Renal cortical epithelial cell (primary cell): ENCODE data around the gene MAPKAP1.

GRCh38 chr9:125513572-125514746, 193.0 kb downstream of the MAPKAP1 start:
- RRBS: no CpG with 5 or more reads among the region's 16 CpGs

DNA sequence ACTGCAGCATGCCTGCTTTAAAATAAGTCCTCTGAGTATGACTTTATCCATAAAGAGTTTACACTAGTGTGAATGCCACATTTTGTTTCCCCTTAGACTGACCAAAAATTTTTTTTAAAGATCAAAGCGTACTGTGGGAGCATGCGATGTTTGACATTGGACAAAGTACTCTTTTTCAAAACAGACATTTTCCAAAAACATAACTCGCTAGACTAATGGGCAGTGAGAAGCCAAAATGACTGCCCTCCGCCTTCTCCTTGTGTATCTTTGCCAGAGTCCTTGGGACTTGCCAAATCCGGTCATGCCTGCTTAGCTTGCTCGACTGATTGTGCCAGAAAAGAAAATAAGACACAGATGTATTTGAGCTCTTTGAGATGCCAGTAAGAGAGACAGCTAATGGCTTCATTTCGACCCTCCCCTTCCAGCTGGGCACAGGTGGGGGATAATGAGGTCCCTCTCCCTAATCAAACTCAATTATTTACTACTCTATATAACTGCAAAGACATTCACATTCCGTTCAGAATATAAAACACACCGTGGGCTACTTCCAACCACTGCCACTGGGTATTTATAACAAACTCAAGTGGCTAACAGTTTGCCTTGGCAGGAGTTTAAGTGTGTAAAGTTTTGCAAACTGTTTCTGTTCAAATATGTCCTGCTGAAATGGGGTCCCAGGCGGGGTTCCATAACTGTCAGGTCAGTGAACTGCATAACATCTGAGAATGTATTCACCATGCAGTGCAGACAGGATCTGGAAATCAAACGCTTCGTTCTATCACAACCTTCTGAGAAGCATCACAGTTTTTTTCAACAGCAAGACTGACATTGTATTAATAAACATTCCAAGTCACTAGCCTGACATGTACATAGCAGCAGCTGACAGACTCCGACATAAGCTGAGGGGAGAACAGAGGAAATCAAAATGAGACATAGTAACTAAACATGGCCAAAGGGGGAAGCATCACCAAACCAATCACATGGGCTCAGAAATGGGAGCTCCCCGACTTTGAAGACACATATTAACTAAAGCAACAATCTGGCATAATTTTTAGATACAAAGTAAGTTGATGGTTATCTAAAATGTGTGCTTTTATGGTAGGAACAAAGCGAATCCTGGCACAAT, 157.2 kb downstream of the MAPKAP1 start:
- RRBS: no CpG with 5 or more reads among the region's 15 CpGs

GRCh38 chr9:125649729-125650894, 56.9 kb downstream of the MAPKAP1 start:
- RRBS: no CpG with 5 or more reads among the region's 11 CpGs

DNA sequence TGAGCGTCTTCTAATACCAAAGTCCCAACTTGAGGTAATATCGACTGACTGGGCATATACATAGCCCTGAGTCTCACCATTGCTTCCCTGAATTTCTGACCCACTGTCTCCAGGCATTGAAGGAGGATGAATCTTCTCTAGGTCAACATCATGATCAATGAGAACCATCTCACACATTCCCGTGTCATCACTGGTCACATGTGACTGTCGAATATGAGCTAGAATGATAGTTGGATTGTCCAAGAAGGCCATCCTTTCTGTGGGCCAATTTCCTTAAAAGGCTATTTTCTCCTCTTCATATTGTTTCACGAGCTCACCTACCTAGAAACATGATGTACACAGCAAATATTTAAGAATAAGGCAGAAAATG, 34.7 kb downstream of the MAPKAP1 start:
- RRBS: no CpG with 5 or more reads among the region's 5 CpGs

- RRBS: under 1% methylated on average over 21 of the region's 67 CpGs
Measured at GRCh38 chr9:125706421-125707577, at the start of gene MAPKAP1. Gene MAPKAP1 (minus strand): TSS chr9:125707208.

- RRBS: 1% methylated on average over 10 of the region's 22 CpGs
Measured at GRCh38 chr9:125746433-125746591, 861 bp upstream of the PBX3 start.

GRCh38 chr9:126144726-126145624, 181.7 kb upstream of the MVB12B start:
- RRBS: no CpG with 5 or more reads among the region's 12 CpGs

DNA sequence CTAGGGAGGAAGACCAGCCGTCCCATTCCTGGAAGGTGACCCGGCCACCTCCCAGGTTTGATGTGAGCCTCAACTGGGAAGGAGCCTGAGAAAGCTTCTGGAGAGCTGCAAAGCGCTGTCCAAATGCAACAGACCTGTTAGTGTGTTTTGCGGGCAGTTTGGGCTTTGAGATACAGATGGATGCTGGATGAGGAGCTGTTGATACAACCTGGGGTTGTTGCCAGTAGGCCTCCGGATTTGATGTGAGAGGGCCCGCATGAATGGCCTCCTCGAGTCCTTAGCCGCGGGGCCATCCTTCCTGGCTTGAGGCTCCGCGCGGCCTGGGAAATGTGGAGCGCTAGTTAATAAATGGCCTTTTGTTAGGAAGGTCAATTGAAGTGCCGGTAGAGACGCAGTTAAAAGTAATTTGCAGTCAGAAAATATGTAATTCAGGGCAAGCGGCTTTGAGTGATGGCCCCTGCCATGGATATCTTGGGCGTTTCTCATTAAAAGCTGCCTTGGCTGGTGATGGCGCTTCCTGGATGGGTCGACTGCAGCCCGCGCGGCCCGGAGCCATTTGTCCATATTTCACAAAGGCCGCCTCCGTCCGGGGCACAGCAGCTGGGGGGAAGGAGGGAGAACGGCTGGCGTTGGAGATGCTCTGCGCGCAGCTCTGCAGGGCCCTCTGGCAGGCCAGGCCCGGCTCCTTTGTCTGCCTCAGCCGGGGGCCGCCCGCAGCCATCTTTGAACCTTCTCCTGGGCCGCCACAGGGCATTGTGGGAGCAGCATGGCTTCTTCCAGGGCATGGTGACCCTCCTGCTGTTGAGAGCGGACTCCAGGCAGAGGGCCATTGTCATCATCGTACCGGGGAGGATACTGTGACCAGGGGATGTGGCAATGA, 11.2 kb downstream of the MVB12B start:
- RRBS: 90% methylated on average over 4 of the region's 38 CpGs

DNA sequence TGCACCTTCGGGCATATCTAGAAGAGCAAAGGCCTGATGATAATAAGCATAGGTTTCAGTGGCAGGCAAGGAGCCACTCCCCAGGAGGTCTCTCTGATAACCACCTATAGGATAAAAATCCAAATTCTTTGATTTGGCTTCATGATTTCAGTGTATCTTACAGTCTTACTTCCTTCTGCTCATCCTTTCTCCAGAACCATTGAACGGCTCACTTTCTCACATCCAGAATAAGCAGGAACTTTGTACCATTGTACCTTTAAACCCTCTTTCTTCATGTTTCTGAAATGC, 18.8 kb downstream of the MVB12B start:
- RRBS: no CpG with 5 or more reads among the region's 2 CpGs

DNA sequence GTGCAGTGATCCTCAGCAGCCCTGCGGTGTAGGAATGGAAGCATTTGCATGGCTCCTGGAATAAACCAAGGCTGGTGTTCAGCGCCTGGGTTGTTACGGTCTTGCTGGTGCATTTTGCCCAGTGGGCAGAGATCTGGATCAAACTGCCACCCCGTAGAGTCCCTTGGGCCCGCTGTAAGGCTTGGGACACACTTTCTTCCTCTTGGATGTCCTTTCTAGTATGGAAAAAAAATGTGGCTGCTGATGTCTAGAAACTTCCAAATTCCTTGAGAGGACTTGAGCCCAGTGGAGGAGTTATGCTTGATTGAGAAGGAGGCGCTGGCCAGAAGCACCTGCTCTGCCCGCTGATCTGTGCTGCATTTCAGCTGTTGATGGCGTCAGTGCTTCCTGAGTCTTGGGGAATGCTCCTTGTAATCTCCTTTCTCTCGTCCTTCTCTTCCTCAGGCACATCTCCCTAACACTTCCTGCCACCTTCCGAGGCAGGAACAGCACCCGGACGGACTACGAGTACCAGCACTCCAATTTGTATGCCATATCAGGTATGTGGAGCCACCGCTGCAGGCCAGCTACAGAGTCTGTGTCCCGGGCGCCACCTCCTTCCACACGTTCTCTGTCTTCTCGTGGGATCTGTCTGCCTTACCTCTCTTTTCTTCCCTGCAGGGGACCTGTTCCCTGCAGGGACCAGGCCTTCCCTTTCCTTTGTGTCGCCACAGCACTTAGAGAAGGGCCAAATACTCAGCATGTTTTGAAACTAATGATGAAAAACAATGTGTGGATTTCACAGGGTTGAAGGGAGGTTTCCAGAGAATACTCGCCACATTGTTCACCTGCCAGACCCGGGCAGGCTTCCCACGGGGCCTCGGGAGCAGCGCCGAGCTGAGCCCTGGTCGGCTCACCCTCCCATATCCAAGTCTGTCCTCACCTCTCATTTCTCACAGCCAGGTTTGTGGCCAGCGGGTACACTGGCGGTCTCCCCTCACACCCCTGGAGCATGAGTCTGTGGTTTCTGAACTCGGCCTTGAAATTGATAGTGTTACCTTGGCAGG, 95.1 kb downstream of the MVB12B start:
- RRBS: 90% methylated on average over 5 of the region's 29 CpGs

GRCh38 chr9:126523465-126524168, 90.1 kb upstream of the LMX1B start:
- RRBS: no CpG with 5 or more reads among the region's 10 CpGs

- RRBS: no CpG with 5 or more reads among the region's 14 CpGs
Measured at GRCh38 chr9:126525356-126525774, 88.4 kb upstream of the LMX1B start.

DNA sequence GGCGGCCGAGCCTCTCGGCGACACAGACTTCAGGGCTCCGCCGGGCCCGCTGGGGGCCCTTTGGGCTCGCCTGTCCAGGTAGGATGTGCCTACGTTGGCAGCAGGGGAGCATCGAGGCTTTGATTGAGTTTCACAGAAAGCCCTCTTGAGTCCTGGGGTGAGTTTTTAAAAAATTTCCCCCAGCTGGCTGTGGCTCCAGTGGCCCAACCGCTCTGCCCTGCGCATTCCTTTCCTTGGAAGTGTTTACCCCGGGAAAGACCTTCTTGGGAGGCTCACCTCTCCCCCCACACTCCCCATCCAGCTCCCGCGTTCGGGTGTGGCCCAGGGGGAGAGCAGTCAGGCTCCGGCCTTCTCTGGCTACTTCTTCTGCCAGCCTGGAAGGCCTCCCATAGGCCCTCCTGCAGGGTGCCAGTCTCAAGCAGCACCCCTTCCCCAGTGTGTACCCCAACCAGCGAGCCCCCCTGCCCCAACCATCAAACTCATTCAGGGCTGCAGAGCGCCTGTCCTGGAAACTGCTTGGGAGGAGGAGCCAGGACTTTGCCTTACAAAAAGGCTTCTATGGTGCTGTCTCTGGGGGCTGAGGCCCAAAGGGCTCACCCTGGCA, 5.4 kb downstream of the LMX1B start:
- RRBS: 26% methylated on average over 9 of the region's 19 CpGs

- RRBS: 0% methylated on average over 1 of the region's 17 CpGs
Measured at GRCh38 chr9:126723967-126724768, 80.7 kb upstream of the ZBTB43 start.

GRCh38 chr9:126752283-126752912, 52.4 kb upstream of the ZBTB43 start:
- RRBS: no CpG with 5 or more reads among the region's 6 CpGs

DNA sequence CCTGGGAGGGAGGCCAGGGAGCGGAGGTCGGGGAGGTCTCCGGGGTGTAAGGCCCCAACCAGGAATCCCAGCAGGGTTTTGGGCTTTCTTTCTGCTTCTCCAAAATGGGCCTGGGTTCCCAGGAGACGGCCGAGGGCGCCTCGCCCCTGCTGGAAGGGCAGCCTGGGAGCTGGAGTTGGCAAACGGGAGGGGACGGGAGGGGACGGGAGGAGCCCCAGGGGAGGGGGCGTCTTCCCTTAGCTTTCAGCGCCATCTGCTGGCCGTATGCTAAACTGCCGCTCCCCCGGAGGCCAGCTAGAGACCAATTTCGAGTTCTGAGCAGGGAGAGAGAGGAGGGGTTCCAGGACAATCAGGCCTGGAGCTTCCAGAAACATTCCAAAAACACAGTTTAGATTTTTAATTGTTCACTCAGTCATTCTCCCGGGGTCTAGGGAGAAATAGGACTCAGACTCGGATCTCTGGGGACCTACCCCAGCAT, 23.1 kb upstream of the ZBTB43 start:
- RRBS: no CpG with 5 or more reads among the region's 18 CpGs

GRCh38 chr9:126838350-126839088, 21.9 kb upstream of the ZBTB34 start:
- RRBS: no CpG with 5 or more reads among the region's 15 CpGs

DNA sequence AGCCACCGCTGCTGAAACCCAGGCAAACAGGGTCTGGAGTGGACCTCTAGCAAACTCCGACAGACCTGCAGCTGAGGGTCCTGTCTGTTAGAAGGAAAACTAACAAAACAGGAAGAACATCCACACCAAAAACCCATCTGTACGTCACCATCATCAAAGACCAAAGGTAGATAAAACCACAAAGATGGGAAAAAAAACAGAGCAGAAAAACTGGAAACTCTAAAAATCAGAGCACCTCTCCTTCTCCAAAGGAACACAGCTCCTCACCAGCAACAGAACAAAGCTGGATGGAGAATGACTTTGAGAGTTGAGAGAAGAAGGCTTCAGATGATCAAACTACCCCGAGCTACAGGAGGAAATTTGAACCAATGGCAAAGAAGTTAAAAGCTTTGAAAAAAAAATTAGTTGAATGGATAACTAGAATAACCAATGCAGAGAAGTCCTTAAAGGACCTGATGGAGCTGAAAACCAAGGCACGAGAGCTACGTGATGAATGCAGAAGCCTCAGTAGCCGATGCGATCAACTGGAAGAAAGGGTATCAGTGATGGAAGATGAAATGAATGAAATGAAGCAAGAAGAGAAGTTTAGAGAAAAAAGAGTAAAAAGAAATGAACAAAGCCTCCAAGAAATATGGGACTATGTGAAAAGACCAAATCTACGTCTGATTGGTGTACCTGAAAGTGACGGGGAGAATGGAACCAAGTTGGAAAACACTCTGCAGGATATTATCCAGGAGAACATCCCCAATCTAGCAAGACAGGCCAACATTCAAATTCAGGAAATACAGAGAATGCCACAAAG, 79.5 kb downstream of the RALGPS1 start:
- RRBS: no CpG with 5 or more reads among the region's 10 CpGs

DNA sequence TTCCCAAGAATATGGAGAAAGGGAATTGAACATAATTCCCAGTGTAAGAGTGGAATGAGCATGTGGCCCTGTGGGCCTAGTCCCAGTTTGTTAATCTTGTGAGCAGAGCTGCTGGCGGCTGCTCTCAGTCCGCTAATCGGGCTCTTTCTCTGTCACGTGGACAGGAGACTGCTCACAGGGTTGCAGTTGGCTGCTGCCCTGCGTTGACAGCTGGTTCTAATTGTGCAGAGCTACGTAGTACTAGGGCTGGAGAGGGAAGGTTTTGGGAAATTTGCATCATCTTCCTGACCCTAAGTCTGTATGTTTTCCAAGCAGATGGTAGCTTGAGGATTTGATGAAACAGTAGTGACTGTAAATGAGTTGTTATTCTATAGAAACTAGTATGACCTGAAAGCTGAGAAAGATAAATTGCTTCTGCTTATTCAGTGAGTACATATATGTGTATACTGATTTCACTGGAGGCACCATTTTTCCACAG, 100.7 kb downstream of the ANGPTL2 start:
- RRBS: no CpG with 5 or more reads among the region's 6 CpGs